AG08470 (cell line): Measurements from ENCODE around the gene B3GALT1.

GRCh38 chr2:162261071-162261499, 17.8 kb upstream of the FAP start:
- RRBS = no CpG with 5 or more reads among the region's 1 CpG

DNA sequence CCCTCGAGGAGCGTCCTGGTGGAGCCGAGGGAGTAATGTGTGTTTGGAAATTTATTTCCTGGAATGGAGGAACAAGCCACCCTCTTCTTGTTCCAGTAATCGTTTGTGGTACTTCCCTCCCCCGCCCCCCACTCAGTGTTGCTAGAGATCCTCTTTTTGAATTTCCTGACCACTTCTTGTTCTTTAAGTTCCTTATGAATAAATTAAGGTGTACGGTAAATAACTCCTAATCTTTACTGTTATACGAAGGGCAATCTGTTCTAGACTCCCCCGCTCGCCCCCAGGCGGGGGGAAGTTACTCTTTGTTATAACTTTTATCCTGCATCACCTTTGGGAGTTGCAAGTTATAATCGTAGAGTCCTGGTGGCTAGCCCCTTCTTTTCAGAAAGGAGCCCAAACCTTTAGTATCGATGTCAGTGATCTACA, 570 bp downstream of the GCA start:
- RRBS = no CpG with 5 or more reads among the region's 12 CpGs

GRCh38 chr2:162582245-162582821, 238.4 kb downstream of the GCA start:
- RRBS = no CpG with 5 or more reads among the region's 6 CpGs

DNA sequence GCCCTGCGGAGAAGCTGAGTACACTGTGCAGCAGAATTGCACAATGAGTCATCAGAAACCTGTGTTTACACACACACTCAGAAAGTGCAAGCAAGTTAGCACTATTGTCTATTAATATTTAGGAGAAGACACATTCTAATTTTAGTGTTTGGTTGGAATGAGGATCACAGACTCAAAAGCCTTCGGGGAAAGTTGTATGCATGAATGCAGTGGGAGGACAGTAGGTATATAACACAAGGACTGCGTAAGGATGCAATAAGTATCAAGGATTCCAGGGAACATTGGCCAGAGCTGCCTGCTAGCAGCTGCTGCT, 128.2 kb downstream of the KCNH7 start:
- RRBS = no CpG with 5 or more reads among the region's 3 CpGs

DNA sequence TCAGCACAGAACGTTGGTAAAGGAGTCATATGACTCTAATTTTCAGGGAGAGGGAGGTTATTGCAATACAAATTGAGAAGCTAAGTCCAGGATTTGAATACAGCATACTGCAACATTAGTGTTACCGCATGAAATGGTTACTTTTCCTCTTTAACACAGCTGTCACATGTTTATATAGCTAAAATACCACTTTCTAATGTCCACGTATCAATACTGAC, 8.0 kb downstream of the FIGN start:
- RRBS = no CpG with 5 or more reads among the region's 3 CpGs

GRCh38 chr2:163732515-163733128, 3.2 kb downstream of the FIGN start:
- RRBS = no CpG with 5 or more reads among the region's 6 CpGs

- RRBS = no CpG with 5 or more reads among the region's 4 CpGs
These were observed 98.8 kb downstream of the COBLL1 start for GRCh38 chr2:164742758-164743348.

DNA sequence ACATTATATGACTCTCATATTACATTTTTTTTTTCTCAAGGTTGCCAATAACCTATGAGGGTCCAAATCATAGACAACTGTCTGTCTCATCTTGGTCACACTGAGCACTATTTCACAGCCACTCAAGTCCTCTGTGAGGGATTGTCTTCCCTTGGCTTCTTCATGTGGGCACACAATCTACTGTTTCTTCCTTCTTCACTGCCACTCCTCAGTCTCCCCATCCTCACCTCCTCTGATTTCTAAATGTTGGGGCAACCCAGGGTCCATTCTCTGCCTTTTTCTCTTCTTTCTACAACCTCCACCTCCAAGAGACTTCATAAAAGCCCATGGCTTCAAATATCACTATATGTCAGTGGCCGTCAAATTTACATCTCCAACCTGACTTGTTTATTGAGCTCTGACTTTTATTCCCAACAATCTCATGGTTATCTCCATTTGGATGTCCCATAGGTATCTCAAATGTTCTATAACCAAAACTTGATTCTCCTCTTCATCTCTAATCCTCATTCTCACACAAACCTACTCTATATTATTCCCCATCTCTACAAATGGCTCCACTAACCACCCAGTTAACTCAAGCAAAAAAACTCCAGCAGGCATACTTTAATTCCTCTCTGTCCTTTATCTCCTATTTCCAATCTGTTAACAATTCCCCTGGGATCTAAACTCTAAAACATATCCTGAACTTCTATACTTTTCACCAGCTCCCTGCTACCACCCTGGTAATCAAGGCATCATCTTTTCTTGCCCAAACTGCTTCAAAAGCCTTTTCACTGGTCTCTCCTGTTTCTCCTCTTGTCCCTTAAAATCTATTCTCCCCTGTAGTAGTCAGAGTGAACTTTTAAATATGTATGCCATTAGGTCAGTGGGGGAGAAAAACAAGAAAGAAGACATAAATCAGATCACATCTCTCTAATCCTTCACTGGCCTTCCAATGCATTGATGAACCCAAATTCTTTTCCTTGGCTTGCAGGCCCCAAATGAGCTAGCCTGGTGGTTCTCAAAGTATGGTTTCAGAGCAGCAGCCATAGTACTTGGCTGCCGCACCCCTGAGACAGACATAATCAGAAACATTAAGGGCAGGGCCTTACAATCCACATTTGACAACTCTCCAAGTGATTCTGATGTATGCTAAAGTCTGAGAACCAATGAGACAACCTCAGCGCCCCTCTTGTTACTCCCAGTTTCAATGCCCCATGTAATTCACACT, 91.4 kb downstream of the COBLL1 start:
- RRBS = no CpG with 5 or more reads among the region's 3 CpGs

GRCh38 chr2:164766421-164767010, 75.1 kb downstream of the COBLL1 start:
- RRBS = no CpG with 5 or more reads among the region's 3 CpGs

GRCh38 chr2:164839736-164840218, 1.8 kb downstream of the COBLL1 start:
- RRBS = no CpG with 5 or more reads among the region's 7 CpGs

- RRBS = no CpG with 5 or more reads among the region's 3 CpGs
These were observed 17.6 kb downstream of the SLC38A11 start for GRCh38 chr2:164937777-164938165.

DNA sequence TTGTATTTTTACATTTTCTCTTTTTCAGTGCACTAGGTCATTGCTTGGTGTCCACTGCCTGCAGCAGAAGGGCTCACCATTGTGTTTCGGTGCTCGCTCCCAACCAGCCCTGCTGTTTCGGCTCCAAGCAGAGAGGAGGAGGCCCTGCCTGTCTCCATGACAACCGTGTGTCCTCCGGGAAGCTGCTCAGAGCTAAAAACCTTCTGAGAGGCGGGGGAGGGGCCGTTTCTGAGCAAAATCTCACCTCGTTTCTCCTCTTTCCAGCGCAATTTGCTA, 112.7 kb upstream of the SLC38A11 start:
- RRBS = no CpG with 5 or more reads among the region's 9 CpGs

DNA sequence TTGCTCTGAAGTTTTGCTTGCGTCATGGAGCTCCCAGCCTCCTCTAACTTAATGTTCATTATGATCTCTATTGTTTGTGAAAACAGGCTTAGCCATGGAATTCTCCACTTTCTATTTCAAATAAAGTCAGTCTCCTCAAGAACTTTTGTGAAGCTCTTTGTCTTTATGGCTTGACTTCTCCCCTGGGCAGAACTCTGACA, 119.8 kb downstream of the SCN3A start:
- RRBS = no CpG with 5 or more reads among the region's 1 CpG

DNA sequence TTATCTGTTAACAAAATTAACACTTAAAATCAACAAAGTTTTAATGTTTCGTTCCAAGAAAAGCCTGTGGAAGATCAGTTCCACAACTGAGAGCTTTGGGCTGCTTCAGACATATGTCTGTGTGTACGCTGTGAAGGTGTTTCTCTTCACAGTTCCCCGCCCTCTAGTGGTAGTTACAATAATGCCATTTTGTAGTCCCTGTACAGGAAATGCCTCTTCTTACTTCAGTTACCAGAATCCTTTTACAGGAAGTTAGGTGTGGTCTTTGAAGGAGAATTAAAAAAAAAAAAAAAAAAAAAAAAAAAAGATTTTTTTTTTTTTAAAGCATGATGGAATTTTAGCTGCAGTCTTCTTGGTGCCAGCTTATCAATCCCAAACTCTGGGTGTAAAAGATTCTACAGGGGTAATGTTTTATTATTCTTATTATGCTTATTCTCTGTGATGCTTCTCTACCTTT, 54.5 kb downstream of the SCN2A start:
- RRBS = no CpG with 5 or more reads among the region's 3 CpGs

GRCh38 chr2:165655421-165656187, 138.4 kb downstream of the GALNT3 start:
- RRBS = no CpG with 5 or more reads among the region's 12 CpGs

DNA sequence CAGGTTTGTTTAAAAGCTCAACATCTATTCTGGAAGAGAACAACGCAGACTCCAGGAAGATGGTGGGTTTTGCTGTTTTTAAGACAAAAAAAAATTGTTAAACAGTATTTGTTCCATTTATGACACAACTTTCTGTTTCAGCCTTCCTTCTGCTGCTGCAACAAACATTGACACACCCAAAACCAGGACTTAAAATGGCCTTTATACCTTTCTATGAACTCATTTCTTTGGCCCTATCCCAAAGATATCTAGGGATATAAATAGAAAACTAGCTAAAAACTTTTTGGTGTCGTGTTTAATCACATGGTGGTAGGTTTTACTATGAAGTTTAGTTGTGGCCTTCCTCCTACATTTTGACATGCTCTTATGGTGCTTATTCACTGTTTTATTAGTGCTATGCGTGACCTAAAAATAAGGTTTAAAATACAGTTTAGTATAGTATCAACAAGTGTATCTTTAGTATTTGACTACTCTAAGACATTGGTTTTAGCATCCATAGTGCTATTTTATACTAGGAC, 1.0 kb upstream of the GALNT3 start:
- RRBS = no CpG with 5 or more reads among the region's 3 CpGs

DNA sequence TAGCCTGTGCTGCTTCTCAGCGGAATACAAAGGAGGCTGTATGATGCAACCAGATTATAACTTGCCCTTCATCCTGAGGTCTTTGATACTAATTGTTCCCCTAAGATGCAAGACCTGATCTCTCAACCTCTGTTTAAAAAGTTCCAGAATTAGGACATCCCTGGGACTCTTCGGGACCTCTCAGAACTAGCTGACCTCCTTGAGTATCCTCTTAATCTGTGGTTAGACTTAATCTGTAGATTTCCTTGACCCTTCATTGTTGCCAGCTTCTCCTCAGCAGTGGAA, 8.1 kb downstream of the SCN7A start:
- RRBS = no CpG with 5 or more reads among the region's 2 CpGs

GRCh38 chr2:167292307-167293378, at the start of gene B3GALT1:
Gene B3GALT1, plus strand, starts transcription at chr2:167293001.
- RRBS = 2% methylated on average over 51 of the region's 113 CpGs

DNA sequence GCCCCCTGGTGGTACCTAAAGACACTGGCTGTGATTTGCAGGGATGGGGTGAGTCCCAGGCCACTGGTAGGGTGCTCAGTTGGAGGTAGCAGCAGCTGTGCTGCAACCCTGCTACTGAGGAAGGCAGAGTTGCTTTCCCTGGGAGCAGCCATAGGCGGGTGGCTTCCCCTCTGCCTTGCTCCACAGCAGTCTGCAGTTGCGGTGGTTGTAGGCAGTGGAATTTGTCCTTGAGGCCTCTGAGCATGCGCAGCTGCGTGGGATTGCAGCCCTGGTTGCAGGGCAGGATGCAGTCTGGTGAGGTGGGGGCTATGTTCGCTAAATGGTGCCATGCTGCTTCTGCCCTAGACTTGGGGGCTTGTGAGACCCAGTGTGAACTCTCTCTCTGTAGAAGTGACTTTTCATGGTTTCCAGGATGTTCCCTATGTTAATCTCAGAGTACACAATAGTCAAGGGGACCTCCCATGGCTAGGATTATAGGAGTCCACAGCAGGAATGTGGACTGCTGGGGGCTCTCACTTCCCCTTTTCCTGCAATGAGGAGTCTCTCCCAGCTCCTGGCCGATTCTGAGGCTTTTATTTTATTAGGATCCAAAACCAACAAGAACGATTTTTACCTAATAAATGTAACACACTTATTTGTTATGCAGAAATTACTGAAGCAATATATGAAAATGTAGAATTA, 39.0 kb downstream of the B3GALT1 start:
- RRBS = no CpG with 5 or more reads among the region's 7 CpGs

GRCh38 chr2:167383808-167384153, 91.0 kb downstream of the B3GALT1 start:
- RRBS = no CpG with 5 or more reads among the region's 5 CpGs